ENCODE measurements around a stretch of chrX.

DNA sequence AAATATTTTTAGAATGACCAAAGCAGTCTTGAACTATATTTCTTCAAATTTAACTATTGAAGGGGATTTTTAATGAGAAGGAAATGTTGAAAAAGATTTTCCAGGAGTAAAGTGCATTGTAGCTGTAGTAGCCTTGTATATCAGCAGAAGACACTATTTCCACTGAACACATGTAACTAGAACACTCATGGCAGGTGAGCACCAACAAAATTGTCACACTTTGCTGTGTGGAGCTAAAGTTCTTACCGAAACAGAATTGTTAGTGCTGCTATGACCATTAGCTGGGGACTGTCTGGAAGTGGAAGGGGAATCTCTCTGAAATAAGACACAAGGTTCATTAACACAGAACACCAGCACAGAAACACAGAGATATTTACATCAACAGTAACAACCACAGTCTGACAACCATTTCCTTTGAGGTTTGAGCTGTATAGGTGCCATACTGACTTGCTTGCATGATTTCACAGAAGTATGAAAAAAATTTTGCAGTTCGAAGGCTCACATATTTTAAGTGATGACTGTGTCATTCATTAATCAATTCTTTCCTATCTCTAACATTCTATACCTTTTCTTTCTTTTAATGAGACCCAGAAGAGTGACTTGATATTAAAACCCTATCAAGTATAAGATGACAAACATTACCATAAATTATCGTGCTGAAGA, 109.8 kb downstream of the NYX start:
- PRO-cap, 3 experiments = no peak in any of the 3 experiments
- RAMPAGE, long total RNA = no peak
- RRBS, 2 experiments = no CpG with 5 or more reads among the region's 3 CpGs

DNA sequence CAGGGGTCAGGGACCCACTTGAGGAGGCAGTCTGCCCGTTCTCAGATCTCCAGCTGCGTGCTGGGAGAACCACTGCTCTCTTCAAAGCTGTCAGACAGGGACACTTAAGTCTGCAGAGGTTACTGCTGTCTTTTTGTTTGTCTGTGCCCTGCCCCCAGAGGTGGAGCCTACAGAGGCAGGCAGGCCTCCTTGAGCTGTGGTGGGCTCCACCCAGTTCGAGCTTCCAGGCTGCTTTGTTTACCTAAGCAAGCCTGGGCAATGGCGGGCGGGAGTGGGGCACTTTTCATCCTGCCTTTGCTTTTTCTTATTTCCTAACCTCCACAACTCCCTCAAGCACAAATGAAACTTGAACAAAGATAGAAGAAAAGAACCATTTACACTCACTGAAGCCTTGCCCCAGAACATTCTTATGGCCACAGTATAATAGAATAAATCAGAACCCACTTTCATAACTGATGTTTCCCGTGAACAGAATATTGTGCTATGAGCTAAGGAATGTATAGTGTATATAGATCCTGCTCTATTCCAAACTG, 344.5 kb upstream of the MAOA start:
- PRO-cap, 3 experiments = no peak in any of the 3 experiments
- RAMPAGE, long total RNA = no peak
- RRBS, 2 experiments = no CpG with 5 or more reads among the region's 6 CpGs

DNA sequence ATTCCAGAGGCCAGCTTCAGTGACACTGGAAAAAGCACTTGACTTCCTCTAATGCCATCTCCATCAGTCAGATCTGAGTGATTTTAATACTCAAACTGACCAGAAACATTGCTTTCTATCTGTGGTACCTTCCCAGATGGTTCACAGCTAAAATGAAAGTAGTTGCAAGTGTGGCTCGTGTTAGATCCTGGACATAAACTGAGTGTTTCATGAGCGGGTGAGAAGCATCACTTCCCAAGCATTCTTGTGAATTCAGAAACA, 2.5 kb downstream of the MAOA start:
- PRO-cap, 3 experiments = no peak in any of the 3 experiments
- RAMPAGE, long total RNA = no peak
- RRBS, 2 experiments = no CpG with 5 or more reads among the region's 2 CpGs

DNA sequence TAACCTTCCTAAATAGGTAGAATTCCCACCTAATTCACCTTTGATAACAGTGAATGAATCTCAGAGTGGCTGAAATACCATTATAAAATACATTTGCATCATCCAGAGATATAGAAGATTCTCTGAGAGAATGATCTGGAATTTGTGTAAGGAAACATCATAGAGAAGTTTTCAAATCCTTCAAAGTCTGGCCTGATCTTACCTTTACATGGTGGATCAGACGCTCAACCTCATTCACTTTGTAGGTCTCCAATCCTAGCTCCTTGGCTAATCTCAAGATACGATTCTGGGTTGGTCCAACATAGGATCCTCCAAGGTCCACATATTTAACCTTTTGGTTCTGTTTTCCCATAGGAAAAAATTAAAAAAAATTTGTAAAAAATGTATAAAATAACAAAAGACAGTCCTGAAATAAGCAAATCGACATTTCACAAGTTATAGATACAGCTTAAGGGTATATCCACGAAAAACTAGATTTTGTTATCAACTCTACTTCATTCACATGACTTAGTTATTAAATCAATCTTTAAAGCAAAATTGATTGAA, 43.5 kb downstream of the MAOB start:
- PRO-cap, 3 experiments = no peak in any of the 3 experiments
- RAMPAGE, long total RNA = no peak
- RRBS, 2 experiments = no CpG with 5 or more reads among the region's 4 CpGs

DNA sequence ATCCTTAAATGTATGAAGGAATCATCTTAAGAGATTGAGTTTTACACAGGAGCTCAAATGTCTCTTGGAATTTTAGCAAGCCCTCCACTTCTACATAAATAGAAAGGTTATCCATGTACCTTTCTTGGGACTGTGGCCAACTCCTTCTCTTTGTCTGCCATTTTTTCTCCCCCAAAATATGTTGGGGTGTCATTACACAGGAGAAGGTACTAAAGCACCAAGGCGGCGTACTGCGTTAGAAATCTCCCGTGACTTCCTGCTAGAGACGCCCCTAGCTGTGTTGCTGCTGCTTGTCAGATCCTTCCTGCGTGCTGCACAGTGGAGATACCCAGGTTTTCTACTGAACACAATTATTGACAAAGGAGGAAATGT, 97.8 kb downstream of the EFHC2 start:
- PRO-cap, 3 experiments = no peak in any of the 3 experiments
- RAMPAGE, long total RNA = no peak
- RRBS, 2 experiments = no CpG with 5 or more reads among the region's 6 CpGs

DNA sequence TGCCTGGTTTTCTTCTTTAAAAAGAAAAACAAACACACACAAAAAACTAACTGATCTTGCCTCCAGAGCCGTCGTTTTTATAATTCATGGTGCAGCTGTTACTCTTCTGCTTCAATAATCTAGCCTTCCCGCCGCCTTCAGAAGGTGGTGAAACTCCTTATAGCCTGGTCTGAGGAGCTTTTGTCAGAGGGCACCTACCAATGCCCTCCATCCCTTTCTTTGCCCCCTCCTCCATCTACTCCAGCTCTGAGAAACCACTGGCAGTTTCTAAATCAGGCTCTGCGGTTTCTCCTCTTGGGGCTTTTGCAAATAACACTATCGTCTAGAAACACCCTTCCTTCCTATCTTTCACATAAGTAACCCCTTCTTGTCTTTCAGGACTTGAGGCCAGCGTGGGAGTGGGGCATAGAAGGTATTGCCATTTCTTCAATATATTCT, 1.1 kb upstream of the EFHC2 start:
- PRO-cap, 3 experiments = no peak in any of the 3 experiments
- RAMPAGE, long total RNA = no peak
- RRBS, 2 experiments = no CpG with 5 or more reads among the region's 7 CpGs

GRCh38 chrX:44620942-44621407, 78.3 kb upstream of the FUNDC1 start:
- PRO-cap, 3 experiments = no peak in any of the 3 experiments
- RAMPAGE, long total RNA = no peak
- RRBS, 2 experiments = no CpG with 5 or more reads among the region's 4 CpGs

DNA sequence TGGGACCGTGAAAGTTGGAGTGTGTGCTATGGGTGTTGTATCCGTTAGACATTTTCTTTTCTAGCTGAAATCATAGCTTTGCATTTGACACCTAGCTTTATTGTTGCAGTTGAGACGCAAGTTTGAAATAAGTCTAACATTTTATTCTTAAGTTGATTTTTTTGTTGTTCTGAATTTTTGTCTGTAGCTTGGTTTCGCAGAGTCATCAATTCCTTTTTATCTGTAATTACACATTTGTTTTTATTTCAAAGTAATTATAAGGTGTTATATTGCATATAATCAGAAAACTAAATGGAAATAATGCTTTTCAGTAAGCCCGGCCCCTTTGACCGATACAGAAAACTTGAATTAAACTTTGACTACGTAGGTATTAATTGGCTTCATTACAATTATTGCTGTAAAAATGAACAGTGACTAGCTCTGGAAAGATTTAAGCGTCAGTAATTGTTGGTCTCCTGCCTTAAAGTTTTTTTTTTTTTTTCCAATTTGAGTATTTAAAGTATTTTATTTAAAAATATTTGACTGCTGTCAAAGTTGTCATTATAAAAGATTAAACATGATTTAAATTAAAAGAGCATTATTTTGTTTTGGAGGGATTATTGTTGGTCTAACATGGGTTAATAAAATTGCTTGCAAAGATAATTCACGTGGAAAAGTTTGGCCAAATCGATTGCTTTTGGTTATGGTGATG, 2.3 kb downstream of the KDM6A start:
- PRO-cap, 3 experiments = no peak in any of the 3 experiments
- RAMPAGE, long total RNA = no peak
- RRBS, 2 experiments = no CpG with 5 or more reads among the region's 10 CpGs

- PRO-cap, 3 experiments = no peak in any of the 3 experiments
- RAMPAGE, long total RNA = no peak
- RRBS, 2 experiments = no CpG with 5 or more reads among the region's 9 CpGs
Observed at GRCh38 chrX:44891353-44892001, 18.5 kb downstream of the KDM6A start.

GRCh38 chrX:45769552-45770723, 569.3 kb upstream of the DIPK2B start:
- PRO-cap, 3 experiments = peak in 3 of 3 experiments; most common plus-strand start chrX:45770513 (in 2); most common minus-strand start chrX:45770267 (in 3)
- RAMPAGE, long total RNA = no peak
- RRBS, 2 experiments = no CpG with 5 or more reads among the region's 23 CpGs

DNA sequence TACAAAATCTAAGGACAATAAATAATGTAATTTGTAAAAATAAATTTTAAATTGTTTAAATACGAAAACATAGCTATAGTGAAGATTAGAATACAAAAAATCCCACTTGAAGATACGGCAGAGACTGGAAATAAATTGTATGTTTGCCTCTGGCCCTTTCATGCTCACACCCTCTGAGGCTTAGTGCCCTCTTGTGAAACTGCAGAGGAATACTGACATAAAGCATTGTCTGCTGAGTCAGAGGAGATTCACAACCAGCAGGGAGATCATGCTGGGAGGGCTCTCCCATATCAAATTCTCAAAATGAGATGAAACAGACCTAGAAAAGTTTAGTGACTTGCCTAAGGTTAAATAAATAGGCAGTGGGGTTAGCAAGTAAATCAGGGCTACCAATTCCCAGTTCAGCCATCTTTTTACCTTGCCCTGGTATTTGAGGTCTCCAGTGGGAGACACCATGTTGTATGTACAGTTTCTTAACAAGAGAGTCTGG, 581.2 kb upstream of the DIPK2B start:
- PRO-cap, 3 experiments = no peak in any of the 3 experiments
- RAMPAGE, long total RNA = no peak
- RRBS, 2 experiments = no CpG with 5 or more reads among the region's 2 CpGs

- PRO-cap, 3 experiments = no peak in any of the 3 experiments
- RAMPAGE, long total RNA = no peak
- RRBS, 2 experiments = no CpG with 5 or more reads among the region's 6 CpGs
Observed at GRCh38 chrX:45801511-45801956, 600.9 kb upstream of the DIPK2B start.

GRCh38 chrX:46485650-46486291, 38.7 kb downstream of the KRBOX4 start:
- PRO-cap, 3 experiments = no peak in any of the 3 experiments
- RAMPAGE, long total RNA = no peak
- RRBS, 2 experiments = no CpG with 5 or more reads among the region's 12 CpGs

- PRO-cap, 3 experiments = no peak in any of the 3 experiments
- RAMPAGE, long total RNA = no peak
- RRBS, 2 experiments = 2 to 31% methylated on average over 31 to 41 of the region's 74 CpGs
Observed at GRCh38 chrX:46573909-46574480, 430 bp downstream of the CHST7 start.

DNA sequence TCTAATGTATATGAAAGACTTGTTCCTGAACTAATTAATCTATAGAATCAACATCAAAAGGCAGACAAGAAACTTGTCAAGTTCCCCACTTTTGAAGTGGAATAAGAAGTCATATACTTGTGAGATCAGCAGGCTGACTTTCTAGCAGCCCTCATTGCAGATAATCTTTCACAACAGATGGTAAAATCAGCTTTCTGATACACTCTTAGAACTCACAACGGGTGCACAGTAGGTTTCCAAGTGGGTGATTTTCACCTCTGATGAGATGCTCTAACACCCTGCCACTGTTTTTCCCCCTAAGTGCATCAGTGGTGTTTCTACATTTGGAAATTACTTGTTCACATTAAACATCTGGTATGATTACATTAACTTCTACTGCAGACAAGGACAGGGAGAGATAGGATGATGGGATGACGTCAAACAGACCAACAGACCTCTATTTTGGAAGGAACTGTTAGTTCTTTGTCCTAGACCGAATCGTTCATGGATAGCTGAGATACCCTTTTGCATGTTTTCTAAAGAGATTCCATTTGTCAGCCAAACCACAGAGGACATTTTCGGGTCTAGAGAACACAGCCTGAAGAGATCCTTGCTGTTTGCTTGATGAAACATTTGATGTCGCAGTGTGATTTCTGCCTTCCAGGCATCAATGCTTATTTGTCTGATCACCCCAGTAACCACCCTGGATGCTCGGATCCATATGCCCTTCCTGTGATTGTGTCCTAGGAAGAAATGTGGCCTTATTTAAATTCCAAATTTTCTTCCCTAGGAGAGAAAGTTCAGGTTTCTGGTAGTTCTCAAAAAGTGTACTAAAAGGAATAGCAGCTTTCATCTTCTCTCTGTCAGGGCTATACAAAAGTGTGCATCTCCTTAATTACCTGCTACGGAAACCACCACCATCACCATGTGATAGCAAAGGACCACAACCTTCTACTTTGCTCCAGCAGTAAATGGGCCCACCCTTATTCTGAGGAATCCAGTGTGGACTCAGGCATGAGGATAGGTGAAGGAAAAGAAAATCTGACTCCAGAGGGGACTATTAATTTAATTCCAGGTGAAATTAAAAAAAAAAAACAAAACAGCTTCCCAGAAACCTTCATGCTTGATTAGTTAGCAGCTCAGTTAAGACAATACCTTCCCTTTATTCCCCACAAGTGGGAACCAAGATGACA, 27.8 kb downstream of the CHST7 start:
- PRO-cap, 3 experiments = no peak in any of the 3 experiments
- RAMPAGE, long total RNA = no peak
- RRBS, 2 experiments = no CpG with 5 or more reads among the region's 8 CpGs

DNA sequence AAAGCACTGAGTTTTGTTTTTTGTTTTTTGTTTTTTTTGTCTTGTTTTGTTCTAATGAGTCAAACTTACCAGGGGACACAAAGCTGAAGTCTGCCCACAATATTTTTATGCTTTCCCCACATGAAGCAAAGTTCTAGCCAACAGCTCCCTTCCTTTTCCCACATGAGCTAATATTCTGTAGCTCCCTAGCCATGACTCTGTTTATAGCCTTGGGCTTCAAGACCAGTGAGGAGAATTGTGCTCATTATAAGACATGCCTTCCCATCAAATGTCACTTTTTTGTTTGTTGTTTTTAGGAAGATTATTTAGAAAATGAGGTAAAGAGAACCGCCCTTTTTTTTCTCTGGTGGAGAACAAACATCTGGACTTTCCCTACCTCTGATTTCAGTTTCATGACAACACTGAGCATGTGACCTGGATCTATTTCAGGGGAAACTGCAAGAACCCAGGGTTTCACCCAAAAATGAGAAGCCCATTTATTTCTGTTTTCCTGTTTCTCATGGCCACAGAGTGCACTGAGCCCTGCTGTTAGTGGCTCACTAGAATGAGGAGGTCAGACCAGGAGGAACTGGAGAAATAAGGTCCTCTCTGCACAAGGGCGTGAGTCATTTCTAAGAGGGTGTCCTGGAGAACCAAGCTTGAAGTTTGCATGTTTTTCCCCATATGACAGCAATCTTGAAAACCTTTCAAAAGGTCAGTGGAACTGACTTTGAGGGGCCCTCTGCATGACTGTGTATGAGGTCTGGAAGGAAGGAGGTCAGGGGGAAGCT, 55.0 kb downstream of the CHST7 start:
- PRO-cap, 3 experiments = no peak in any of the 3 experiments
- RAMPAGE, long total RNA = no peak
- RRBS, 2 experiments = no CpG with 5 or more reads among the region's 2 CpGs

DNA sequence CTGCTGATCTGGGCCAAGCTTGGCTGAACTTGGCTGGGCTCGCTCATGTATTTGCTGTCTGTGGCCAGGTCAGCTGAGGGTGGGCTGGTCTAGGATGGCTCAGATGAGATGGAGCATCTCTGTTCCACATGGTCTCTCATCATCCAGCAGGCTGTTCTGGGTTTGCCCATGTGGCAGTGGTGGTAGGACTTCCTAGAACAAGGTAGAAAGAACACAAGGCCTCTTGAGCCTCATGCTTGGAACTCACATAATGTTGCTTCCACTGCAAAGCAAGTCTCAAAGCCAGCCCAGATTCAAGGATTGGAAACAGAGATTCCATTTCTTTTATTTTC, 16.4 kb upstream of the SLC9A7 start:
- PRO-cap, 3 experiments = no peak in any of the 3 experiments
- RAMPAGE, long total RNA = no peak
- RRBS, 2 experiments = no CpG with 5 or more reads among the region's 1 CpG

DNA sequence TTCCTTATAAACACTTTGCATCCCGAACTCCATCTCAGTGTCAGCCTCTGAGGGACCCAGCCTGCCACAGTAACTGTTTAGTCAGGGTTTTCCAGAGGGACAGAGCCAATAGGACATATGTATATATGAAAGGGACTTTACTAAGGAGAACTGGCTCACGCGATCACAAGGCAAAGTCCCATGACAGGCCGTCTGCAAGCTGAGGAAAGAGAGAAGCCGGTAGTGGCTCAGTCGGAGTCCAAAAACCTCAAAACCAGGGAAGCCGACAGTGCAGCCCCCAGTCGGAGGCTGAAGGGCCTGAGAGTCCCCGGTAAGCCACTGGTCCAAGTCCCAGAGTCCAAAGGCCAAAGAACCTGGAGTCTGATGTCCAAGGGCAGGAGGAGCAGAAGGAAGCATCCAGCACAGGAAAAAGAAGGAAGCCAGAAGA, 21.6 kb upstream of the SLC9A7 start:
- PRO-cap, 3 experiments = no peak in any of the 3 experiments
- RAMPAGE, long total RNA = no peak
- RRBS, 2 experiments = 80 to 90% methylated on average over 4 of the region's 9 CpGs

- PRO-cap, 3 experiments = no peak in any of the 3 experiments
- RAMPAGE, long total RNA = no peak
- RRBS, 2 experiments = no CpG with 5 or more reads among the region's 2 CpGs
Observed at GRCh38 chrX:46817682-46818114, 19.1 kb upstream of the RP2 start.

DNA sequence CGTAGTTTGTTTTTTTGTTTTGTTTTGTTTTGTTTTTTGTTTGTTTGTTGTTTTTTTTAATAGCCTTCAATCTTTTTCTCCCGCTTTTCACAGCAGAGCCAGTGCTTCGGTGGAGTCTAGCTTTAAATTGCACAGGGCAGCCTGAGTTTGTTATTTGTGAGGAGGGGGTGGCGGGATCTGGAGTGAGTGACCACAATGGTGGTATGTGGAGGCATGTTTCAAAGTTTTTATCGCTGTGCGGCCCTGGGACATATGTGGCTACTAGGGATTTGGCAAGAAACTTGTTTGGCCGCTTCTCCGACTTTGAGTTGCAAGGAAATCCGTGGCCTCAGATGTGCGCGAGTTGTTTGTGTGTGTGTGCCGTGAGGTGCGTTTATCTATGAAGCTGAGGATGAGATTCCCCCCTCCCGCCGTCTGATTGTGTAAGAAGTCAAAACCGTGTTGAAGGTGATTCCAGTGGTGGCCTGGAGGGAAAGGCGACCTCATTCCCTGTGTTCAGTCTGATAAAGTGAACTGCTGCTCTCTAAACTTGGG, 1.4 kb downstream of the JADE3 start:
- PRO-cap, 3 experiments = no peak in any of the 3 experiments
- RAMPAGE, long total RNA = no peak
- RRBS, 2 experiments = no CpG with 5 or more reads among the region's 17 CpGs

All from skeletal muscle tissue (tissue), 7 donors.